ENCODE measurements around the gene PHOX2A.

DNA sequence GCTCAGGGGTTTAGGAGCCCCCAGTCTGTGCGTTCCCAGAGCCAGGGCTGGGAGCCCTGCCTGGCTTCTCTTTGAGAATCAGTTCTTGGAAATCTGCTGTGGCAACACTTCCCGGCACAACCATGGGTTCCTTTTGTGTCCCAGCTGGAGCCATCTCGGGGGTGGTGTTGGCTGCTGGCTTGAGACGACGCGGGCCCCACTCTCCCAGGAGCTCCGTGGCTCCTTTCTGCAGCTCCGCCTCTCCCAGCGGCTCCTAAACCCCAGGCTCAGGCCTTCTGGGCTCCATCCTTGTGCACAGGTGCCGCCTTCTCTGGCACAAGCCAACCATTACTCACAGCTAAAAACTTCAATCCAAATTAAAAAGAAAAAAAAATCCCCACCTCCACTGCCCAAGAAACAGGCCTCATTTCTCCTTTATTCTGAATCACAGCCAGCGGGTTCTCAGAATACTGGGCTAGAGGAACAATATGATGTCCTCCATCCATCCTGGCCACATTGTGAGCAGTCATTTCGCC is 18.6 kb upstream of the PPFIA1 start:
- PRO-cap = no peak
- RAMPAGE, long total RNA = no peak

GRCh38 chr11:70343532-70344079 is 54.7 kb upstream of the CTTN start:
- PRO-cap = no peak
- RAMPAGE, long total RNA = no peak

- PRO-cap = no peak
- RAMPAGE, long total RNA = no peak
These were observed 27.1 kb upstream of the CTTN start for GRCh38 chr11:70370982-70371849.

DNA sequence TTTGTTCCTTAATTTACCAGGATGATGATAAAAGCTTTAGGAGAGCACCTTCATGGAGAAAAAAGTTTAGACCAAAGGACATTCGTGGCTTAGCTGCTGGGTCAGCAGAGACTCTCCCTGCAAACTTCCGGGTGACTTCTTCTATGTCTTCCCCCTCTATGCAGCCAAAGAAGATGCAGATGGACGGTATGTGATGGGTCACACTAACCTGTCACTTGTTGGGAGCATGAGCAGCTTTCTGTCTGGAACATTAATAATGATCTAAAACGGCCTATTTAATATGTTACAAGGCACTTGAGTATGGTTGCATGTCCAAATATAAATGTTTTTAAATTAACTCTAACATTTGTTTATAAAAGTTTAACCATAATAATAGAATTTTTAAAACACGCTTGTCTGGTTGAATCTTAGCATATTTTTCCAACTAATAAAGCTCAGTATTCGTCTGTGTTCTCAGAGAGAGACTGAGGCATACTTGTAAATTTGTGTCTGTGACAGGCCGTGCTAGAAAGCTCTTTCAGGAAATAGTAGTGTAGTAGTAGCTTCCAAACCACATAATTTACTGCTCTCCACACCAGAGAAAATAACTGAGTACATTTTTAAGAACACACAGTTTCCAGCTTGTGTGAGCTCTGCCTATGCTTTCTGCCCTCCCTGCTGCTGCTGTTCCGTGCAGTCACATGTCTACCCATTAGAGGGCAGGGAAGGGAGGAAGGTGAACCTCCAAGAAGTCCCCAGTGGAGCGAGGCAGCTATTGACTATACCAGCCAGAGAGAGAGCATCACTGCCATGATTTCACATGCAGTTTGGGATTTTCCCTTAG is 20.1 kb upstream of the CTTN start:
- PRO-cap = no peak
- RAMPAGE, long total RNA = no peak

GRCh38 chr11:70568437-70568938 is 170.2 kb downstream of the CTTN start:
- PRO-cap = no peak
- RAMPAGE, long total RNA = no peak

DNA sequence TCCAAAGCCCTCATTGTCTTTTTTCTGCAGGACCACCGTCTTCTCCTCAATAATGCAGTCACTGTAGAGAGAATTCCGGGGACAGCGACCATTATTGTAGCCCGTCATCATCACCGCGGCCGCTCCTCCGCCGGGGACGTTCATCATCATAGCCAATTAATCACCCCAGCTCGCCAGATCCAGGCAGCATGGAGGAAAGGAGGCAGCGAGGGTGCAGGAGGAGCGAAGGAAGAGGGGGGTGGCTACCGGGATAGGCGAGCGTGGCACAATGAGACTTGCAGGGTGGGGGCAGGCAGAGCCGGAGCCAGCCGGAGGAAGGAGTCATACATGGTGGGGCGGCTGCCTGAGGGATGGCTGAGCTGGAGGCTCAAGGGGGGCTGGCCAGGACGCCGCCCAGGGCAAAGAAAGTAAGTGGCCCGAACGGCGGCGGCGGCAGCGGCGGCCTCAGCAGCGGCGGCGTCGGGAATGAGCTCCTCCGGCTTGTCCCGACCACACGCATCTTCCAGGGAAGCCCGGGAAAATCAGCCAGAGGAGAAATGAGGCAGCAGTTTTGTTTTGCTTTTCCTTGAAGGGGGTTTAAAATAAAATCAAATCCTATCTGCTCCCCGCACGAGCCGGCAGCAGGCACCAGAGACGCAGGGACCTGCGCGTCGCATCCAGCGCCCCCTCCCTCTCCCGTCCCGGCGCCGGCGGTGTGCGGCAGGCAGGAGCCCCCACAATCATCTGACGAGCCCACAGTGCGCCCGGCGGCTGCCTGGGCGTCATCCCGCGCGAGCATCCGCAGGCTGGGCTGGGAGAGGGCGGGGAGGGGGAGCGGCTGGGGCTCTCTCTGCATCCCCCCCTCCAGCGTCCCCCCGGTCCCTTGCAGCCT is 263.5 kb downstream of the CTTN start:
- PRO-cap = no peak
- RAMPAGE, long total RNA = no peak

DNA sequence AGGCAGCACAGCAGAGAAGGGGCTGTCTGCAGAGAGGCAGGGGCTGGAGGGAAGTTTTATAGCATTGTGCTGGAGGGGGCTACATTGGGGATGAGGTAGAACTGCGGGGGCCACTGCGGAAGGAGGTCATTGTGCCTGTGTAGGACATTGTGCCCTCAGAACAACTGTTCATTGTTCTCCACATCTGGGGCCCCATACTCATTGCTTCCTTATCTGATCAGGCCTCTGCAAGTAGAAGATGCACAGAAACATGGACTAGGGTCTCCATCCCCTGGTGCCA is 12.0 kb downstream of the NADSYN1 start:
- PRO-cap = no peak
- RAMPAGE, long total RNA = no peak

DNA sequence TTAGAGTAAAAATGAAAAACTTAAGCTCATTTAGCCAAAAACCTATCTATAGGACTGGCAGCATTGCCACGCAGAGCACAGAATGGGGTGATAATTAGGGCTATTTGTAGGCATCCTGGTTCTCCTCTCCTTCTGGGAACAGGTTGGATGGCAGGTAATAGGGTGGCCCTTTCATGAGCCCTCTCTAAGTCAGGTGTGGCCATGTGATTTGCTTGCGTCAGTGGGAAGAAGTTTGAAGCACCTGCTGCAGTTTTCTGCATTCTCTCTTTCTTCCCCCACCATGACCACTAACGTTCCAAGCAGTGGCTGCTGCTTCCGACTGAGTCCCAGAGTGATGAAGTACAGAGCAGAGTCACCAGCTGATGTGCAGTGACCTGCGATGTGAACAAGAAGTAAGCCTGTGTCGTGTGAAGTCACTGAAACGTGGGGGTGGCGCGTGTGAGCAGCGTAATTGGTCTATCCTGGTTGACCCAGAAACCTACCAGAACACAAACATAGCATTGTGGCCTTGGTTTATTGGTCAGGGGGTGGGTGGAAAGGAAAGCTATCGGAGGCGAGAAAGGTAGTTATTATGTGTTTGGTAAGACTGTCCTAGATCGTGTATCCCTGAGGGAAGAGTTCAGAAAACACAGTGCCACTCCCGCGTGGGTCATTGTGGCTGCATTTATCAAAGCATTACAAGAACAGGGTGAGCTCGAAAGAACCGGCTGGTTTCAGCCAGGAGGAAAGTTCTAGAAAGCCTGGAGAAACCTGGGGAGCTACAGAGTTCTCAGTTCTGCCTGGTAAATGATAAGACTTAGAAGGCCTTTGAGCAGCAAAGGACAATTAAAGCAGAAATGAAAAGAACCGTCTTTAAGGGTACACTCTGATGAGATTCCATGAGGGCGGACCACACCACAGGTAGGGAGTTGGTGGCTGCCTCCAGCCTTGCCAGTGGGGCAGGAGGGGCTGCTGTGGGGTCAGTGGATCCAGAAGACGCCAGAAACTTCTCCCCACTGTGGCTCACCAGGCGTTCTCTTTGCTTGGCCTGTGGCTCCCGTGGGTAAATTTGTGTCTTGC is 3.6 kb downstream of the KRTAP5-7 start:
- PRO-cap = no peak
- RAMPAGE, long total RNA = no peak

DNA sequence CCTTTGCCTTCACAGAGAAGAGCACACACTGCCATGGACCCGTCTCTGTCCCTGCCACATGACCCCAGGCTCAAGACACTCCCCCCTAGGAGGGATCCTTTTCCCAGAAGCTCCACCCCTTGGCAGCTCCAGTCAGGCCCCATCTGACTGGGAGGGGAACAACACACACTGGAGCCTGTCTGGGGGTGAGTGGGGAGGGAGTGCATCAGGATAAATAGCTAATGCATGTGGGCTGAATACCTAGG is 28.4 kb upstream of the DEFB108B start:
- PRO-cap = no peak
- RAMPAGE, long total RNA = no peak

DNA sequence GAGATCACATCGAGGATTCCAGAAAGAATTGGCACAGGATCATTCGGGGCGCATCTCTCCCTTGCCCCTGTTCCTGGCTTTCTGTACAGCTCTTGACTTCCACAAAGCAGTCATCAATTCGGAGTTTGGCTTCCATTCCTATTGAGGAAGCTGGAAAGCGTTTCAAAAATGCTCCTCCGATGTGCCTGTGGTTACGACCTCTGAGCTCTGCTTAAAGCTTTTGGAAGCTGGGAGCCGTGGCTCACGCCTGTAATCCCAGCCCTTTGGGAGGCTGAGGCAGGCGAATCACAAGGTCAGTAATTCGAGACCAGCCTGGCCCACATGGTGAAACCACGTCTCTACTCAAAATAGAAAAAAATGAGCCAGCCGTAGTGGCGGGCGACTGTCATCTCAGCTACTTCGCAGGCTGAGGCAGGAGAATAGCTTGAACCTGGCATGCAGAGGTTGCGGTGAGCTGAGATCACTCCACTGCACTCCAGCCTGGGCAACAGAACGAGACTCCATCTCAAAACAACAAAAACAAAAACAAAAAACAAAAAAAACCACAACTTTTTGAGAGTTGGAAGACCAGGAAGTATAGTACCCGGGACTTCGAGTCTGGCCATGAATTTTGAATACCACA is 22.9 kb downstream of the DEFB131B start:
- PRO-cap = no peak
- RAMPAGE, long total RNA = no peak

DNA sequence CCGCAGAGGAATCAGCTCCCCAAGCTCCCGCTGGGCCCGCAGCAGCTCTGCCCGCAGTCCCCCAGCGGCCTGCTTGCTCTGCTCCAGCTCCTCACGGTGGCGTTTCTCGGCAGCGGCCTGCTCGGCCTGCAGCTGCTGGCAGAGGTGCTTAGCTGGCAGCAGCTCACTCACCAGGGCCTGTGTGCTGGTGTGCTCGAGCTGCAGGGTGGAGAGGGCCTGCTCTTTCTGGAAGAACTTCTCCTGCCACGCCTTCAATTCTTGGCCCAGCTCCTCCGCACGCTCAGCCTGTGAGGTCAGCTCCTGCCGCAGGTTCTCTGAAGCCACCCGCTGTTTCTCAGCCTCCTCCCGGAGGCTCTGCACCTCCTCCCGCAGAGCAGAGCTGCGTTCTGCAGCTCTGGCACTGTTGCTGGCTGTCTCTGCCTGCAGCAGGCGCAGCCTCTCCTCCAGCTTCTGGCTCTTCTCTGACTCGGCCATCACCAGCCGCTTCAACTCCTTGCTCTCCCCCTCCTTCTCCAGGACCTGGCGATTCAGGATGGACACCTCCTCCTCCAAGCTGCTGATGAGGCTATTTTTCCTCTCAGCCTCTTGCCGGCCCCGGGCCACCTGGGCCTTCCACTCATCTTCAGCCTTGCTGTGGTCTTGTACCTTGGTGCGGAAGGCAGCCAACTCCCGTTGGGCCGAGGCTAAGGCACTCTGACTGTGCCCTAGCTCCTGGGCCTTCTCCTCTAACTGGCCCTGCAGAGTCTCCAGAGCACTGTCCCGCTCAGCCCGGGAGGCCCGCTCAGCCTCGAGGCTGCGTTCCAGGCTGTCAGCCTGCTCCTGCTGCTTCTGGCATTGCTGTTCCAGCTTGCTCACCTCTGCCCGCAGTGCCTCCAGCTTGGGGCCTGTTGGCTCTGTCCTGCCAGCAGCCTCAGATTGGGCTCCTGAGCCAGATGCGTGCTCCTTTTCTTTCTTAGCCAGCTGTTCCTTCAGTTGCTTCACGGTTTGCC is 14.8 kb downstream of the IL18BP start:
- PRO-cap = no peak
- RAMPAGE, long total RNA = no peak

DNA sequence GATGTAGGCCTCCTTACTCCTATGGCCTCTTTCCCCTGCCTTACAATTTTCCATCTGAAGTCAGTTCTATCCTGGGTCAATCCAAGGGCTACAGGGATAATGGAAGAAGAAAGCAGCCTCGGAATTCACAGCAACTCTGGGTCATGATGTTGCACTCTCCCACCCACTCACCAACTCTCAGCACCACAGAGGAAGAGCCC is 24.4 kb downstream of the IL18BP start:
- PRO-cap = no peak
- RAMPAGE, long total RNA = no peak

GRCh38 chr11:72081613-72082619 is 1.3 kb downstream of the LRRC51 start:
- PRO-cap = no peak
- RAMPAGE, long total RNA = no peak

DNA sequence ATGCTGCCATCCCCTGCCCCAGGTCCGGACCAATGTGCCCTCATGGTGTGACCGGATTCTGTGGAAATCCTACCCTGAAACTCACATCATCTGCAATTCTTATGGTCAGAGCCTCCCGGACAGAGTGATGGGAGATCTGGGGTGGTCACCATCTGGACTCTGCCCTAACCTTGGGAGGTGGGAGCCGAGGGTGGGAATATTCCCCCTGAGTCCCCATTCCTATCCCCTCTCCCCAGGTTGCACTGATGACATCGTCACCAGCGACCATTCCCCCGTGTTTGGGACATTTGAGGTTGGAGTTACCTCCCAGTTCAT is 8.8 kb downstream of the INPPL1 start:
- PRO-cap = no peak
- RAMPAGE, long total RNA = no peak

GRCh38 chr11:72244077-72244946 is at the start of gene PHOX2A:
TSS of gene PHOX2A (minus strand) at chr11:72244176.
- PRO-cap = no peak
- RAMPAGE, long total RNA = no peak

DNA sequence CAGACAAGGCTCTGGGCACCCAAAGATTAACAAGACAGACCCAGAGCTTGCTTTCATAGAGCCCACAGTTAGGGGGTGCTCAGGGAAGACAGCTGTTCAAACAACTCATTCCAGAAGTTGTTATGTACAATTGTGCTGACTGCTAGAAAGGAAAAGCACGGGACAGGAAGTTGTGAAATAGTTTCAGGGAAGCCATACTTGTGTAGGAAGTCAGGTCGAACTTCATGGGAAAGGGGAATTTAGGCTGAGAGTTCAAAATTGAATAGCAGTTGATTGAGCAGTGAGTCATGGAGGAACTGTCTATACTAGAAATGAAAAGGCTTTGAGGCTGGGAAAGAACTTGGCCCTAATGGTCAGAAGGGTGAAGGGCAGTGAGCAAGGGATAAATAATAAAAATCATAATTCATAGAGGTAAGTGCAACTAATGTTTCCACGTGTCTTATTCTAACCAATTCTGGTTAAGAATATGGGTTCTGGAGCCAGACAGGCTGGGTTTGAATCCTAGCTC is 49.5 kb upstream of the CLPB start:
- PRO-cap = no peak
- RAMPAGE, long total RNA = no peak

DNA sequence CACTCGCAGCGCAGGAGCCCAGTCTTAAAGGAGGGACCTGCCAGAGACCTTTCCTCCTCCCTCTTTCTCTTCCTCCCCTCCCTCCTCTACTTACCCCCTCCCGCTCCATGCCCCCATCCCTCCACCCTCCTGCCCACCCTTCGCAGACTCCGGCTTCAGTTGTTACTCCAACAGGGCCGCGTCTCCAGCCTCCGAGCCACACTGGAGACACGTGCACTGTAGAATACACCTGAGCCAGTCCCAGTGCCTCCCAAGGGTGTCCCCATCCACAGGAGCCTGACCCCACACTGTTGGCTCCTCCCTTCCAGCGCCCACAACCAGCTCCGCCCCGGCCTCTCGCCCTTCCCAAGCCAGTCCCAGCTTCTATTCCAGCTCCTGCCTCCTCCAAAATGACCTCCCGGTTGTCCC is 59.3 kb downstream of the PDE2A start:
- PRO-cap = no peak
- RAMPAGE, long total RNA = no peak

GRCh38 chr11:72617273-72617950 is 56.8 kb downstream of the PDE2A start:
- PRO-cap = bidirectional peak, plus-strand start at chr11:72617632, minus-strand start at chr11:72617497
- RAMPAGE, long total RNA = no peak

DNA sequence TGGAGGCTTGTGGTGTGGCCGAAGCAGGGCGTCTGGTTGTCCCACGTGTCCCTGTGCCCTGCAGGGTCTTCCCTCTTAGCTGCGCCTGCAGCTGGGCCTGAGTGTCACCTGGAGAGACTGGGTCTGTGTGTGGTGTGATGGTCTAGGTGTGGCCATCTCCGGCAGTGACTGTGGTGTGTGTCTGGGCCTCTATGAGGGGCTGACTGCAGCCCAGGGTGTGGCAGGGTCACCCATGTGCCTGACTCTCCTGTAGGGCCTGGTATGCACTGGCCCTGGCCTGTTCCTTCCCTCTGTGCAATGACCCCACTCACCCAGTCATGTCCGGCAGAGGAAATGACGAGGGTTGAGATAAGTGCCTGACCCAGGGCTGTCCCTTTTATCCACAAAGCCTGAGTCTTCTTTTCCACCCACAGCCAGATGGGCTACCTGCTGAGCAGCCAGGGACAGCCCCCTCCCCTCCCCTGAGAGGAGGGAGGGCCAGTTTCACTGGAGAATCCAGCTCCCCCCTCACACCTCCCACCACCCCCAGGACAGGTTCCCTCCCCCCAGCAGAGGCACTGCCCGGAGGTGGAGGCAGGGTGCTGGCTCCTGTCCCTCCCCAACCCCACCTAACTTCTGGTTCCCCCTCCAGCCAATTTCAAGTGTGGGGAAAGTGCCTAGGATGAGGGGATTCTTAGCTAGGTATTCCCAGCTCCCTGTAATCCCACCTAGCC is 41.8 kb downstream of the PDE2A start:
- PRO-cap = no peak
- RAMPAGE, long total RNA = no peak

DNA sequence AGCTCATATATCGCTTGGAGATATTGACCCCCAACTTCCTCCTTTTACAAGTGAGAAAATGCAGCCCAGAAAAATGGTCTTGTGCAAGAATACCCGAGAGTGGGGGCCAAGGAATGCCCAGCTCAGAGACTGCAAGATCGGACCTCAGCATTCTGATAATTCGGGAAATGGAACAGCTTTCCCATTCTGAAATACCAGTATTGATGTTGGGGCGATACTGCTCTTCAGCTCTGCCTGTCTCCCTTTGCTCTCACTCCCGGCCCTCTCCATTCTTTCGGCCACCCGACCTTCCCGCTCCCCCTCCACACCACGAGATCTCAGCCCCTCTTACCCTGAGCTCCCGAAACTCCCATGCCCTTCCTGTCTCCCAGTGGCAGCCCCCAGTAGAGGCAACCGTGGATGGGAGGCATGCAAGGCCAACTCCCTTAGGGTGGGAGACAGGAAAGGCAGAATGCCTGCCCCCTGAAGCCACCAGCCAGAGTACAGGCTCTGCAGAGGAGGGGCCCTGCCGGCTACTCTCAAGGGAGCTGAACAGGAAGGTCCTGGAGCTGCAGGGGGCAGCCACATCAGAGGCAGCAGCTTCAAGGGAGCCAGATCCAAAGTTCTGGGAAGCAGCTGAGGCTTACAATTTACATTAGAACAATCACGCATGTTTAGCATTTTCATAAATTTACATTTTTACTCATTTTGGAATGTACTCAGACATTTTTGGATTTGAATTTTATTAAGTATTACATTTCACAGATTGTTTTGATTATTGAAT is 38.4 kb downstream of the PDE2A start:
- PRO-cap = no peak
- RAMPAGE, long total RNA = no peak

All from urinary bladder (tissue), 3 donors.